Skeletal muscle satellite cell (primary cell): ENCODE data around the gene GADD45GIP1.

DNA sequence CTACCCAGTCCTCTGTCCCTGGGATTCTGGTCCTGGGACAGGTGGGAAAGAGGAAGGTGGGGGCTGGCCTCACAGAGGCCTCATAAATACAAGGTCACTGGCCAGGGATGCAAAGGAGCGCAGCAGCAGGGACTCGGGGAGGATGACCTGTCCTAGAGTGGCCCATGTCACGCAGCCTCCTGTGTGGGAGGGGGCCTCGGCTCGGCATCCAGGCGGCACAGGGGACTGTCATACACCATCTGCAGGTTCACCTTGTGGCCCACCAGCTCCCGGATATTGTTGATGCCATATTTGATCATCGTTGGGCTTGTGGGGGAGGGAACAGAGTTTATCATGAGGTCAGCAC, 3.5 kb upstream of the SYCE2 start:
- CAGE, long polyA plus RNA = no peak

- CAGE, long polyA plus RNA = no peak
Observed at GRCh38 chr19:12933923-12934294, 398 bp upstream of the FARSA start.

- CAGE, long polyA plus RNA = start-site peak on the minus strand at chr19:12956987-12957042, 369 and 368 reads in 2 replicates; start-site peak on the minus strand at chr19:12957180-12957236, 1,908 and 1,772 reads in 2 replicates
Observed at GRCh38 chr19:12956194-12957609, at the start of gene GADD45GIP1. Gene GADD45GIP1 (minus strand): TSS chr19:12957223.

- CAGE, long polyA plus RNA = no peak
Observed at GRCh38 chr19:12984964-12985676, 10.2 kb upstream of the NFIX start.

GRCh38 chr19:13009418-13009729, 14.1 kb downstream of the NFIX start:
- CAGE, long polyA plus RNA = no peak

DNA sequence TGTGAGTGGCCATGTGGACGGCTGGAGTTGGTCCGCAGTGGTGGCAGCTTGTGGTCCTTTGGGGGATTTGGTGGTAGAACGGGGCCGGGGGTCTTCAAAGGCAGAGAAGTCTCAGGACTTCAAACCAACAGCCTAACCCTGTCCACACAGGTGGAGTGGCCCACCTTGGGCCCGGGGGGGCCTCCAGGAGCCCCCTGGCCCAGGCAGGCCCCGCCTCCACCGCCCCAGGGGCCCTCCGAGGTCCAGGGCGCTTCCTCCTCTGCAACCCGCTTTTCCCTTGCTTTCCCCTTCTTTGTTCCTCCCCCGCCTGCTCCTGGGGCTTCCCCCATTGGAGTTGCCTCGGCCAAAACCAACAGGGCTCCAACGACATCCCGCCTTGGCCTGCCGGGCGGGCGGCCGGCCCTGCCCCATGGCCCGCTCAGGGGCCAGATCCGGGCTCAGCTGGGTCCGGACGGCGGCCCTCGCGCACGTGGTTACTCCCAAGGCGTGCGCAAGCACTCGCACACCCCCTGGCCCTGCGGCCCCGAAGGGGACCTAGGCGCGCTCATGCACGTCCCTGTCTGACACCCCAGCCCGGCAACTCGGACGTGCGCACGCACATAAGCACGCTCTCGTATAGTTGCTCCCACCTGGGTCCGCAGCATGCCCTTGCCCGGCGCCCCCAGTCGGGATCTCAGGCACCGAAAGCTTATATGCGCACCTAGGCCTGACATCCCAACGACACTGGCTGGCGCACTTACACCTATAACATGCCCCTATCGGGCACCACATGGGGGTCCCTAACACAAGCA, 14.7 kb downstream of the NFIX start:
- CAGE, long polyA plus RNA = no peak

- CAGE, long polyA plus RNA = no peak
Observed at GRCh38 chr19:13026938-13027699, 31.8 kb downstream of the NFIX start.

DNA sequence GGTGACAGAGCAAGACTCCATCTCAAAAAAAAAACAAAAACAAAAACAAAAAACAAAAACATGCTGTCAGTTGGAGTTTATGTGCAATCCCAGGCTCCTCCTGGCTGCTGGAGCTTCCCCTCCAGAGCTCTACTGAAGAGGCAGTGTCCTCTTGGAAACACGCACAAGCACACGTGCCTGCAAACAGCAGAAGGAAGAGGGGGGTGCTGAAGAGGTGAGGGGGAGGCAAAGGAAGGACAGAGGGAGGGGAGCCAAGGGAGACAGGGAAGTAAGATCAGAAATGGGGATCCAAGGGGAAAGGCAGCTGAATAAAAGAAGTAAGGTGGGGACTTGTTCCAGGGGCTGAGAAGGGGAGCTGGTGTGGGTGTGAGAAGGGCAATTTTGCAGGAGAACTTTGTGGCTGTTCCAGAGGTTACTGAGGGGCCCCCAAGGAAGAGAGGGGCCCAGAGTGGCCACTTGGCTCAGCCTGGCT, 34.5 kb downstream of the LYL1 start:
- CAGE, long polyA plus RNA = no peak

DNA sequence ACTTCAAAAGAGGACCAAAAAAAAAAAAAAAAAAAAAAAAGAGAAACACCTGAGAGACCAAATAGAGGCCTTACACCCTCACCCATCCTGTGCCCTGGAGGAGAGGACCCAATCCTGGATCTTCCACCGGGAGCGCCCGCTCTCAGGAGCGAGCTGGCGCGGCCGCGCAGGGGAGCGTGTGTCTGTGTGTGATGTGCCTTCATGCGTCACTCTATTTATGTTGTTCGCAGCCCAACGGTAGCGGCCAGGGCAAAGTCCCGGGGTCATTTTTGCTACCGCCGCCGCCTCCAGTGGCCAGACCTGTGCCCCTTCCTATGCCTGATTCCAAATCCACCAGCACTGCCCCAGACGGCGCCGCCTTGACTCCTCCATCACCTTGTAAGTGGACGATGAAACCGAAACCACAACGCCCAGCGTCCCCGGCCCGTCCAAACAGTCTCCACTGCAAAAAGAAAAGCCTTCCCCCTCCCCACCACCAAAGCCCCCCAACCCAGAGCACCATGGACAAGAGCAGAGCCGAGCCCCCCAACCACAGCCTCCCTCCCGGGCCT, 14.8 kb downstream of the LYL1 start:
- CAGE, long polyA plus RNA = no peak

GRCh38 chr19:13098793-13099193, 3.9 kb downstream of the LYL1 start:
- CAGE, long polyA plus RNA = no peak

DNA sequence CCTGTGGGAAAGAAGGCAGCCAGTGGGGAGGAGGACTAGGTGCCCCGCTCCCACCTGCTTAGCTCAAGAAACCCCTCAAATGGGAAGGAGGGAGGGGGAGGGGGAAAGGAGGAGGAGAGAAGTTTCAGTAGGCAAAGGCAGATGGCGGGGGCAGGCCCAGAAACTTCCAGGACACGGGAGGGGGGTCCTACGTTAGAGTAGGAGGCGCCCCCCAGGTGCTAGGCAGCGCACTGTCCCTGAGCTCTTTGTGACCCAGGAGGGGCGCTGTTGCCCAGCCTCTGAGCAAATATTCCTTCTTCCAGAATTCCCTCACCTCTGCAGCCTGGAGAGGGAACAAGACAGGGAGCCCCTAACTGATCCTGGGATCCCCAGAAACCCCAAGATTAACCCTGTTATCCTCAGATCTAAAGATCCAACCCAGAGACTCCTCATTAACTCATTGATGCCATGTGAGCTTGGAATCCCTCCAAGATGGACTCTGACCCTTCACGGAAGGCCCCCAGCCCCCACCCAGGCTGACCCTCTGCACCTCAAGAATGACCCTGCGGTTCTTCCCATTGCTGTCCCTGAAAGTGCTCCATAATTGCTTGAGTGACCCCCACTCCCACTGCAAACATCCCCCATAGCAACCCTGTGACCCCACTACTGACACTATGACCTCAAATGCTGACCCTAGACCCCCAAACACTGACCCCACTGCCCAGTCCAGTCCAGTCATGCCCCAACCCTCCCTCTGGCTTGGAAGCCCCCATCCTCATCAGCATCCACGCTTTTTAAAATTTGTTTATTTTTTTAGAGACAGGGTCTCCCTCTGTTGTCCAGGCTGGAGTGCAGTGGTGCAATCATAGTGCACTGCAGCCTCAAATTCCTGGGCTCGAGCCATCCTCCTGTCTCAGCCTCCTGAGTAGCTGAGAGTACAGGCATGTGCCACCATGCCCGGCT, 1.2 kb downstream of the LYL1 start:
- CAGE, long polyA plus RNA = no peak

DNA sequence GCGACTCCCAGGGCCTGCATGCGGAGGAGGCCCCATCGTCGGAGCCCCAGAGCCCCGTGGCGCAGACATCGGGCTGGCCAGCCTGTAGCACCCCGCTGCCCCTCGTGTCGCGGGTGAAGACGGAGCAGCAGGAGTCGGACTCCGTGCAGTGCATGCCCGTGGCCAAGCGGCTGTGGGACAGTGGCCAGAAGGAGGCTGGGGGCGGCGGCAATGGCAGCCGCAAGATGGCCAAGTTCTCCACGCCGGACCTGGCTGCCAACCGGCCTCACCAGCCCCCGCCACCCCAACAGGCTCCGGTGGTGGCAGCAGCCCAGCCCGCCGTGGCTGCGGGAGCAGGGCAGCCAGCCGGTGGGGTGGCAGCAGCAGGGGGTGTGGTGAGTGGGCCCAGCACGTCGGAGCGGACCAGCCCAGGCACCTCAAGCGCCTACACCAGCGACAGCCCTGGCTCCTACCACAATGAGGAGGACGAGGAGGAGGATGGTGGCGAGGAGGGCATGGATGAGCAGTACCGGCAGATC, 14.5 kb downstream of the STX10 start:
- CAGE, long polyA plus RNA = no peak

- CAGE, long polyA plus RNA = no peak
Observed at GRCh38 chr19:13140509-13141008, 9.6 kb downstream of the STX10 start.

DNA sequence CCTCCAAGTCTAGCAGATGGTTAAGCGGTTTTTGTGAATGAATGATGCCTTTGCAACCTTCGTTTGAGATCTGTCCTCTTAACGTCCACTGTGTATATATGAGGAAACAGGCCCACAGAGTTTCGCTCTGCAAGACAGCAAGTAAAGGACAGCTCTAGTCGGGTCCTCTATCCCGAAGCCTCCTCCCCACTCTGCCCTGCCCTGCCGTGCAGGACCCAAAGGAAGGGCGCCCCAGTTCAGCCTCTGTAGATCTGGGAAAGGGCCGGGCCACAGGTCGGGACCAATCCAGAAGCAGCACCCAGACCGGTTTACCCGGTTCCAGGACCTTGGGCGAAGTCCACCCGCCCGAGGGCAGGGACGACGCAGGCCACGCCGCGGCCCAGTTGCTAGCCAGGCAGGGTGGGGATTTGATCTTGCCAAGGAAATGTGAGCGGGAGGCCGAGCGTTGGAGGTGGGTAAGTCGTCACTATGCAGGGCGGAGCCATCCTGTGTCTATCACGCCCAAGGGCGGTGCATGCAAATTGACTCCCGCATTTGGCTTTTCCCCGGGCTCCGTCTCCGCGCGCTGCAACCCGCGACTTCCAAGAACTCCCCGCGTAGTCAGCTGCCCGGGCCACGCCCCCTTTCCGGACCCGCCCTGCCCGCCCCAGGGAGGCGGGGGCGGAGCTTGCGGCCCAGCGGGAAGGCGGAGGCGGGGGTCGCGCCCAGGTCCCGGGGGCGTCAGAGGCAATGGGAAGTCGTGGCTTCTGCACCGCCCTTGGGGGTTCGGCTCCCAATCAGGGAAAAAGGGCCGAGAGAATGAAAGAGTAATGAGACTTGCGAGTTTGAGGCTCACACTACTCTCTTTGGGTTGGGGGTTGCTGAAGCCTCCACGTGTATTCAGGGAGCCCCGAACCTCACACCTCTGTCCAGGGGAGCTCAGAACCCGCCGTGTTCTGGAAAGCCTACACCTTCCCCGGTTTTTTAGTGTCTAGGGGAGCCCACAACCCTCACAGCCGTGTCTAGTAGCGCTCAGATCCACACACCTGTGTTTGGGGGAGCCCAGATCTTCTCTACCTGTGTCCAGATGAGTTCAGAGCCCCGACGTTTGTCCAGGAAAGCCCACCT, 12.7 kb downstream of the IER2 start:
- CAGE, long polyA plus RNA = no peak

DNA sequence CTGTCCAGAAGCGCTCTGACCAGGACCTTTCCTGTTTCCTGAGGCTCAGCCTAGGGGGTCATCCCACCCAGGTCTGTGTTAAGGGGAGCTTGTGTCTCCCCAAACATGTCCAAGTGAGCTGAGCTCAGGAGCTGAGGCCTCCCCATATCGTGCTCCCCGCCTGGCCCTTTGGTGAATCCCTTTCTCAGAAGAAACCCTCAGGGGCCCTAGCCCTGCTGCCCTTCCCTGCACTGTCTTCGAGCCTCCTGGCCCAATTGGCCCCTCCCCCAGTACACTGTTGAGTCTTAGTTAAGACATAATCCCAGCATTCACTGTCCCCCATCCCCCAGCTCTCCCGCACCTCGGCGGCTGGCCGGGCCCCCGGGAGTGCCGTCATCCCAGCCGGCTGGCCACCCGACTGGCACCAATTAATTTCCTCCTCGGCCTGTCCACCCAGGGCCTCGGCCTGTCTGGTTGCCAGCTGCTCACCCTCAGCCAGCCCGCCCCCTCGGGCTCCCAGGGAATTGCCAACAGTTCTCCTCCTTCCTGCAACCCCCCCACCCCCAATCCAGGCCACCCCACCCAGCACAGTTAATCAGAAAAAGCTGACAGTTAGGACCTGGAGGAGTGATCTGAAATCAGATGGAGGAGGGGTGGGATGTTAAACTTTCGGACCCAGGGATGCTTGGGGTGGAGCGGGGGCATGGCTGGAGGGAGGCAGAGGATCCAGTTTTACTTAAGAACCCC, 13.6 kb downstream of the IER2 start:
- CAGE, long polyA plus RNA = no peak

- CAGE, long polyA plus RNA = no peak
Observed at GRCh38 chr19:13195743-13196205, 45.6 kb downstream of the IER2 start.

DNA sequence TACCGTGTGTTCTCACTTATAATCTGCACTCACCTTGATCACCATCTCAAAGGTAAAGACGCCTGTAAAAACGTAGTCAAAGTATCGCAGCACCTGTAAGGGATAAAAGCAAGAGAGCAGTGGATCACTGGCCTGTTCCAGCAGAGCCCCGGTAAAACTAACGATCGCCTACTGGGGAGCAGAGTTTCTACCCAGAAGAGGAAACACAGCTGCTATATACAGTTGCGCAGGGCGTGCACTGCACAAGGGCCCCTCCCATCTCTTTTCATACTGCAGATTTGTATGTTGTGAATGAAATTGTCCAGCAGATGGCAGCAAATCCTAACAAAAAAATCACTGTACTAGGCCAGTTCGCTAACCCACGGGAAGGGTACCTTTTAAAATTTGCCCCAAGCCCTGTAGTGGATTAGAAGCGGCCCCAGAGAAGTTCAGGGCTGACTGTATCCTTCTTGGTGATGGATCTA, 126.9 kb downstream of the IER2 start:
- CAGE, long polyA plus RNA = no peak

DNA sequence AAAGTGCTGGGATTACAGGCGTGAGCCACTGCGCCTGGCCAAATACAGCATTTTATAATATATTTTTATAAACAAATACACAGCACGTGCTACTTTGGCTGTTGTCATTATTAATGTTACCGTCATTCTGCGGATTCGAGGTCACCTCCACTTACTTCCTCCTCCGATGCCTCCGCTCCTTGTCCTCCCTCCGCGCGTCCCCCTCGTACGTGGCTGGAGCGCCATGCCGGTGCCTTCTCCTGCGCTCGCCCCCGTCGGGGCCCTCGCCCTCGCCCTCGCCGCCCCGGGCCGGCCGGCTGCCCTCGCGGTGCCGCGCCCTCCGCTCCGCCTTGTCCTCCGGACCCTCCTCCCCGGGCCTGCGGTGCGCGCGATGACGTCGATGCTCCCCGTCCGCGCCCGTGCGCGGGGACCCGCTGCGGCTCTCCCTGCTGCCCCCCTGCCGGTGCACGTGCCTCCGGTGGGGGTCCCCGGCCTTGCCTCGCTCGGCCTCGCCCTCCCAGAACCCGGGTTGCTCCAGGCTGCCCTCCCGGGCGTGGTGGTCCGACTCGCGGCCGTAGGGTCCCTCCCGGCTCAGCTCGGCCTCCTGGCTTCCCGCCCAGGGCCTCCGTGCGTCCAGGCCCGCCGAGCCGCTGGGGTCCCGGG, 148.3 kb downstream of the IER2 start:
- CAGE, long polyA plus RNA = no peak

- CAGE, long polyA plus RNA = no peak
Observed at GRCh38 chr19:13398765-13399153, 107.5 kb downstream of the CACNA1A start.

- CAGE, long polyA plus RNA = no peak
Observed at GRCh38 chr19:13459143-13459735, 47.0 kb downstream of the CACNA1A start.